CD14-positive monocyte (primary cell): ENCODE measurements around the genes UTP3 and ADAMTS3.

DNA sequence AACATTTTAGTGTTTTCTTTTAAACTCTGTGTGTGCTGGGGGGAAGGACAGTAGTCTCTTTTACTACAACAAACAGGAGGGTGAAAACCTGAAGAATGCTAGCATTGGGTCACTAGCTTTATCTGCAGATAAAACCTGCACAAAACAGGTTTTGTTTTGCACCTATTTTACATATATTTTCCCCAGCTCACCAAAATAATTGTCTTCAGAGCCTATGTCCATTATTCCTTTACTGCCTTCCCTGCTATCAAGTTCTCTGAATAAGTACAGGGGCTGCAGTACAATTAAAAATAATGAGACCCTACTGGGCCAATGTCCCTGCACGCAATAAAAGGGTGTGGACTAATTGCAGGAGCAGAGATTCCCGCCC is 273 bp upstream of the AMBN start:
- CAGE, long polyA plus RNA, result no peak

DNA sequence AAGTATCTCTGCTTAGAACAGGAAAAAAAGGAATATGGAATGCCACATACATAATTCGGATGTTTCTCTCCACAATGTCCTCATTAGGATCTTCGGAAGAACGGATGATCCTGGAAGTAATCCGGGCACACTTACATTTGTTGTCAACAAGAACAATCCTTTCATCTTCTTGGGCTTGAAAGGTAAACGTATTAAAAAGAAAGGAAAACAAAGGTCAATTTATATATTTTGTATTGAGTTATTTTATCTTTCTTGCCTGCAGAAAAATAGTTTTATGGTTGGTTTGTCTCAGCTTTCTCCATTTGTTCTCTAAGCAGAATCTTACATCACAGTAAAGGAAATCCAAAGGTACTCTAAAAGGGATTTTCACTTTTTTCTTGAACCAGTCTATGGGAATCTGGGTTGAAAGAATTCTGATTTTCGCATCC is 4.3 kb downstream of the JCHAIN start:
- CAGE, long polyA plus RNA, result no peak

DNA sequence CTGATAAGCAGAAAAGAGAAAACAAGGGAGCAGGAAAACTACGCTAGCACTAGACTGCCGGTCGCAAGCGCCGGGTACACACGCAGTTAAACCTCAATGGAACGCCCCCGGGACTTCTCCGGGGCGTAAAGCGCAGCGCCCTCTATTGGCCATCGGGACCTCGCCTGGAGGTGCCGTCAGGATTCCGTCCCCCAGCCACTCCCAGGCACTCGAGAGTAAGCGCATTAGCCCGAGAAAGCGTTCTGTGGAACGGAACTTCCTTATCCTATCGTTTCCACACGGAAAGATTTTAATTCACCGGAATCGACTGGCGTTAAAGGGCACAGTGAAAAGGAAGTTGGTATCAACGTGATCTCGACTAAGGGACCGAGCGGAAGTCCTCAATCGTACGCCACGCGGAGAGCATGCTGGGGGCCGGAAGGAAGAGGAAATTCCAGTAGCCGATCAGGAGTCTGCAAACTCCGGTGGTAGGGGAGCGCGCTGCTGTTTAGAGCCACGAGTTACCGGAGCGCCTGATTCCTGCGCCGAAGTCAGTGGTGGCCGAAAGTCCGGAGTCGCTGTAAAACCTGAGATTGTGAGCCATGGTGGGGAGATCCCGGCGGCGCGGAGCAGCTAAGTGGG is at the start of gene UTP3:
UTP3 (plus strand) TSS at position 436 of the 621 bp plus-strand sequence.
- CAGE, long polyA plus RNA, result no peak

- CAGE, long polyA plus RNA, result no peak
Observed at GRCh38 chr4:70704370-70705219, 16.3 kb downstream of the UTP3 start.

DNA sequence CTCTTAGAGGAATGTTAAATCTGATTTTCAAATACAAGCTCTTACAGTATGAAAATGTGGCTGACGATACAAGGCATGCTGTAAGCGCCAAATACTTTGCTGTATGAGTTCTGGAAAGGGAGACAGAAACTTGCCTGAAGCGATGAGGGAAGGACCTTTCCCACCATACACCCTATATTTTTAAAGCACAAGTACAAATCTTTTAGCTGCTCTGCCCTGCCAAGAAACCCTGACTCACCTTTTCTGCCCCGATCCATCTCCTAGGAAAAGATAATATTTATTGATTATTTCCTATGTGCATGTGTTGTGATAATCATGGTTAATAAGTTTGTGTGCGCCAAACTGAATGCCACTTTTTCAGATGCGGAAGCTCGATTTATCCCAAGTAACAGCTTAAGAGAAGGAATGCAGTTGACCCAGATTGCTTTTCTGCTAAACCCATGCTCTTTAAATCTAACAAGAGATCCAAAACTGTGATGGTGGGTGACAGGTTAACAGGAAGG is 15.6 kb upstream of the RUFY3 start:
- CAGE, long polyA plus RNA, result no peak

DNA sequence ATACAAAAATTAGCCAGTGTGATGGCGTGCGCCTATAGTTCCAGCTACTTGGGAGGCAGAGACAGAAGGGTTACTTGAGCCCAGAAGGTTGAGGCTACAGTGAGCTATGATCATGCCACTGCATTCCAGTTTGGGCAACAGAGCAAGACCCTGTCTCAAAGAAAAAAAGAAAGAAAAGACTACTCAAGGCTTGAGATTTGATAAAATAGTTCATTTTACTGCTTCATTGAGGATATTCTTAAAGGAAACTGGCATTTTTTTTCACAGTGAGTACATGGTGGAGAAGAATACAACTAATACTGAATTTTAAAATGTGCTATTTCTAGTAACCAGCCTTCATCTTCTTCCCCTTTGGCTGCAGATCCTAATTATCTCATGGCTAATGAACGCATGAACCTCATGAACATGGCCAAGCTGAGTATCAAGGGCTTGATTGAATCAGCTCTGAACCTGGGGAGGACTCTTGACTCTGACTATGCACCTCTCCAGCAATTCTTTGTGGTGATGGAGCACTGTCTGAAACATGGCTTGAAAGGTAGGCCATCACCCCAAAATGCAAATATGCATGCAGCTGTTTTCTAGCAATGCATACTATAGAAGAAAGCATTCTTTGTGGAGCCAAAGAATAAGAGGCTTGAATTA is 40.5 kb downstream of the RUFY3 start:
- CAGE, long polyA plus RNA, result no peak

DNA sequence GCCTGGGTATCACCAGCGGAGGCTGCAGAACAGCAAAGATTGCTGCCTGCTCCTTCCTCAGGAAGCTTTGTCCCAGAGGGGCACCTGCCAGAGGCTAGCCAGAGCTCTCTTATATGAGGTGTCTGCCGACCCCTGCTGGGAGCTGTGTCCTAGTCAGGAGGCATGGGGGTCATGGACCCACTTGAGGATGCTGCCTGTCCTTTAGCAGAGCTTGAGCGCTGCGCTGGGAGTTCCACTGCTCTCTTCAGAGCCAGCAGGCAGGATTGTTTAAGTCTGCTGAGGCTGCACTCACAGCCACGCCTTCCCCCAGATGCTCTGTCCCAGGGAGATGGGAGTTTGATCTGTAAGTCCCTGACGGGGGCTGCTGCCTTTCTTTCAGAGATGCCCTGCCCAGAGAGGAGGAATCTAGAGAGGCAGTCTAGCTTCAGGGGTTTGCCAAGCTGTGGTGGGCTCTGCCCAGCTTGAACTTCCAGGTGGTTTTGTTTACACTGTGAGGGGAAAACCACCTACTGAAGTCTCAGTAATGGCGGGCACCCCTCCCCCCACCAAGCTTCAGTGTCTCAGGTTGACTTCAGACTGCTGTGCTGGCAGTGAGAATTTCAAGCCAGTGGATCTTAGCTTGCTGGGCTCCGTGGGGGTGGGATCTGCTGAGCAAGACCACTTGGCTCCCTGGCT is 11.0 kb downstream of the DCK start:
- CAGE, long polyA plus RNA, result no peak

DNA sequence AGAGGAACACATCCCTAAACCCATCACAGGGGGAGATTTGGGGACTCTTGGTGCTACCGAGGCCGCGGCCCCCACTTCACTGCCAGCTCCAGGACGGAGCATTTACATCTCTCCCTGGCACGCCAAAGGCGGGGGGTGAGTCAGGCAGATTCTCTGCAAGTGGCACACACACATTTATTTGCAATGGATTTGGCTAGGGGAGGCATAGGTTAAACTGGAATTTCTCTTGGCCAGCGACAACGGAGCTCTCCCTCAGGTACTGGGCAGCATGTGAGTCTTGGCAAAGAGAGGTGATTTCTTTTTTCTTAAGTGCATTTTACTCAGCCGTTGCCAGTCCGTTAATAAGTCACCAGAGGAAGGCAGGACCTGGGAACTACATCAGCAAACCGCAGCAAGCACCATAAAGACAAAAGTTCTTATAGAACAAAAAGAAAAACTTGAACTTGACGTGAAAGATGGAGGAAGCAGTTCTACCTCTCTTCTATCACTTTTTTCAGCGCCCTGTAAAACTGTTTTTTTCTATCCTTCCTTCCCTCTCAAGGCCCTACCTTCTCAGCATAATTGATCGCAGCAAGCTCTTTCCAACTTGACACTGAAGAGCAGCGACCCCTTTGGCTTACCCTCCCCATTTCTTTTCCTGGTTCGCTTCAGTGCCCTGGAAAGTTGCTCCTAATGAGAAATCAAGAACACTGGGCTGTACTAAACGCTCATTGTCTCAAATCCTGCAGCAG is 908 bp downstream of the SLC4A4 start:
- CAGE, long polyA plus RNA, result no peak

DNA sequence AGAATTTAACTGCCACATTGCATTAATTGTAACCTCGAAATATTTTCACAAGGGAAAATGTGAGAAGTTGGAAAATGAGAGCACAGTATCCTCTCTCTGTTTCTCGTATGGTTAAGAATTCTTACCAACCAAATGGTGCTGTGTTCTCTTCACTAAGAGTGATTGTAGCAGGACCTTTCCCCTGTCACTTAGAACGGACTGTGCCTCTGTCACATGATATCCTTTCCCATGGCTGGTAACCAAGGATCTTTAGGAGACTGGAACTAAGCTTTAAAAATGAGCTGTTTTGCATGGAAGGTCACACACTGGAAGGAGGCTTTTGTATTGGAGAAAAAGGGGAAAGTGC is 296.6 kb downstream of the GC start:
- CAGE, long polyA plus RNA, result no peak

GRCh38 chr4:71602650-71603066 is 181.2 kb downstream of the GC start:
- CAGE, long polyA plus RNA, result no peak

GRCh38 chr4:72567706-72568812 is 962 bp downstream of the ADAMTS3 start:
- CAGE, long polyA plus RNA, result no peak

- CAGE, long polyA plus RNA, result no peak
Observed at GRCh38 chr4:72568816-72569067, 279 bp downstream of the ADAMTS3 start.

DNA sequence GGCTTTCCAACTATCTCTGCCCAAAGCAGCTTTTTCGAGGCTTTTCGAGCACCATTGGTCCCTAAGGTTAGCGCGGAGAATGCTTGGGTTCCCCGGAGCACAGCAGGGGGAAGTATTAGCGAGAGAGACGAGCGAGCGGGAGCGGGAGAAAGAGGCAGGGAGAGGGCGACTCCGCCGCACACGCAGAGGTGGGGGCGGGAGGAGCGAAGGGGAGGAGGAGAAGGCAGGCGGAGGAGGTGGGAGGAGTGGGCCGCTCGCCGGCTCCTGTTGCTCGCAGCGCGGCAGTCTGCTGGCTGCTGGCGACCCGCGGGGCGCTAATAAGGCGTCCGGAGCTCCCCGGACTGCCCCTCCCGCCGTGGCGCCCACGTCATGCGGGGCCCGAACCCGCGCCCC is at the start of gene ADAMTS3:
ADAMTS3 (minus strand) TSS at position 154 of the 393 bp plus-strand sequence.
- CAGE, long polyA plus RNA, result no peak

GRCh38 chr4:72924760-72925231 is 144.7 kb downstream of the COX18 start:
- CAGE, long polyA plus RNA, result no peak

- CAGE, long polyA plus RNA, result no peak
Observed at GRCh38 chr4:73118291-73118967, 48.9 kb upstream of the COX18 start.

GRCh38 chr4:73152231-73152895 is 82.8 kb upstream of the COX18 start:
- CAGE, long polyA plus RNA, result no peak

- CAGE, long polyA plus RNA, result no peak
Observed at GRCh38 chr4:73229338-73230066, 29.1 kb downstream of the ANKRD17 start.

- CAGE, long polyA plus RNA, result no peak
Observed at GRCh38 chr4:73250749-73251418, 7.7 kb downstream of the ANKRD17 start.

- CAGE, long polyA plus RNA, result no peak
Observed at GRCh38 chr4:73257706-73257878, 1.0 kb downstream of the ANKRD17 start.

GRCh38 chr4:73411284-73411628 is 7.2 kb downstream of the ALB start:
- CAGE, long polyA plus RNA, result no peak